Thoracic aorta (tissue), 1 donor: Measurements from ENCODE around the genes TPT1 and SIAH3.

DNA sequence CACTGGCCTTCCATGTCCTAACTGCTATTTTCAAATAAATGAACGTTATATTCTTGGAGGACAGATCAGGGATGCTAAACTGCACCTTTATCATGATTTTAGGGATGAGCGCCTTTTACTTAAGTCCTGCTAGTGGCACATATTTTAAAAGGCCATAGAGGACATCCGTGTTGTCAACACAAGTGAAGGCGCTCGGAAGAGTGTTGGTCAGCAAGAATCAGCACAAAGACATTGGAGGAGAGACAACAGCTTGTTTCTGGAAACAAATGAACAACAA lies 943 bp downstream of the CCDC122 start:
- RAMPAGE, long total RNA: no peak

- RAMPAGE, long total RNA: no peak
Measured at GRCh38 chr13:44300823-44301782, 72.5 kb upstream of the SERP2 start.

DNA sequence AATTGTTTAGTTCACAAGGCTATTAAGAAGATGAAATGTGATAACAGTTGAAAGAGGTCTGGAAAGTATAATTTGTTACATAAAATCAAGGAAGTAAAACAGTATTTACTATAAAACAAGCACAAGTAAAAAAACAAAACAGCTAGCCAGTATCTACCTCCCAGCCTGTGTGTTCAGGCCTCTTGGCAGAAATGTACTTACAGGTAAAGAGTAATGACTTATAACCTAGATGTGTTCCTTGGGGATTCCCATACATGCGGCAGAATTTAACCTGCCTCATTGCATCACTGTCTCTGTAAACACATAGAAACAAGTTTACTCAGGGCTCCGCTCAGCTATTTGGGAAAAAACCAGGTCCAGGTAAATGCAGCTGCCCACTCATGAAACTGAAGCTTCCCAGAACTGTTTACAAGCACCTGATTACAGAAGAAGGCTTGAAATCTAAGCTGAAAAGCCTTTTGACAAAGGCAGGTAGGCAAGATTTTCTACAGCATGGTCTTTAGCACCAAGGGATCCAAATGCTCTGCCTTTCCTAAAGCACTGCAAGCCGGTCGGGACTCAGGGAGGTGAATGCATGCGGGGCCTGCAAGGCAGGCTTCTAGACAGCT lies 50.7 kb upstream of the SERP2 start:
- RAMPAGE, long total RNA: no peak

DNA sequence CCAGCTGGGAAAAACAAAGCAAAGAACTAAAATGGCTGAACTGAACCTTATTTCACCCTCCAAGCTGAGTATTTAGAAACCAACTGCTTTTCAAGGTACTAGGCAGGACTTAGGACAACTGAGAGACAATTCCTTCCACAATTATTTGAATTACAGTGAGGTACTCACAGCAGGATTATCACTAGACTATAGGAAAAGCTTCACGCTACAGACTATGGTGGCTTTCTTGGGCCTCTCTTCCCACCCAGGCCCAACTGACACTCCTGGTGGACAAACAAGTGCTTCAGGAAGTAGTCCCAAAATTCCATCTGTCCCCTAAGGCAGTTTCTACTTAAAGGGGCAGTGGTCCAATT lies 100.4 kb downstream of the SERP2 start:
- RAMPAGE, long total RNA: no peak

- RAMPAGE, long total RNA: no peak
Measured at GRCh38 chr13:44572941-44573498, 3.1 kb downstream of the TSC22D1 start.

GRCh38 chr13:44575579-44576299 lies 391 bp downstream of the TSC22D1 start:
- RAMPAGE, long total RNA: no peak

GRCh38 chr13:44867819-44868266 lies 121.4 kb downstream of the NUFIP1 start:
- RAMPAGE, long total RNA: no peak

DNA sequence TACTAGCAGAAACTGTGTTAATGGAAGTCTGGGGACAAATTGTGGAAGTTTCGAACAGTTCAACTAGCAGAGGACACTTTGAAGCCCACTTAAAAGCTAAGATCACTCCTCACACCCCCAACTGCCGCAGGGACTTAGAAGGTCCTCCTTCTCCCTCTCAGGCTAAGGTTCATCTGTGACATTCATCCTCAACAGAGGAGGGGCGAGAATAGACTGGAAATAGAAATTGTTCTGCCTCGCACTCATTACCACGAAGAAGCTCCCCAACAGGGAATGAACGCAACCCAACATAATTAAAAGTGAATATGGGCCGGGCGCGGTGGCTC lies 70.4 kb downstream of the NUFIP1 start:
- RAMPAGE, long total RNA: no peak

- RAMPAGE, long total RNA: no peak
Measured at GRCh38 chr13:45219818-45220150, 18.9 kb upstream of the KCTD4 start.

- RAMPAGE, long total RNA: start-site peak on the minus strand at chr13:45341044-45341234, 1,909 reads
Measured at GRCh38 chr13:45341049-45342095, at the start of gene TPT1. TPT1 (minus strand) TSS chr13:45341183.

GRCh38 chr13:45432884-45433966 lies 15.1 kb upstream of the SLC25A30 start:
- RAMPAGE, long total RNA: no peak

GRCh38 chr13:45851013-45852057 lies at the start of gene SIAH3:
SIAH3 (minus strand) TSS chr13:45851753.
- RAMPAGE, long total RNA: no peak

DNA sequence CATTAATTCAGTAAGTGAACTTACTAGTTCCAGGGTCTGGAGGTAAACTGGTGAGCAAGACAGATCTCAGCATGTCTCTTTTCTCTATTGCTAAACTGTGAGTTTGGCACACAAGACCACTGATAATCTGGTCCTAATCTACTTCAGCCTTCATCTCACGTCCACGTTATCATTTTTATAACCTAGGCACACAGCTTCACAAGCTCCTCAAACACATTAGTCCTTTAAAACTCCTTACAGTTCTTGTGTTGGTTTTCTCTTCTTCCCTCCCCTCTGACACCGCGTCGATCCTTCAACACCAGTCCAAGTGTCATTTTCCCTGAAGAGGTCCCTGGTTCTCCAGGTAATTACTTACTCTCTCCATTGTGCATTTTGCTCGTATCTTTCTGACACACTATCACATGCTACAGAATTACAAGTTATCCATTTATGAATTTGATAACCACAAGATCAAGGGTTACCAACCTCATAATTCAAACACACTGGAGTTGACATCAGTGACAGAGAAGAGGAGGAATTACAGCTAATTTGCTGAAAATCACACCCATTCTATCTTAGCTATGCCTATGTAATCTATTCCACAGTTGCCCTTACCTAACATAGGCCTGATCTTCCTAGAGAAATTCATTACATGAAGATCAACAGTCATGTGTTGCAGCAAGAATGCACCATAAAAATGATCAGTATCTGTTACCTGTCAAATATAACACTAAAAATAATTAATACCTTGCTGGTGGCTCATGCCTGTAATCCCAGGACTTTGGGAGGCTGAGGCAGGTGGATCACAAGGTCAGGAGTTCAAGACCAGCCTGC lies 14.3 kb downstream of the ZC3H13 start:
- RAMPAGE, long total RNA: no peak

DNA sequence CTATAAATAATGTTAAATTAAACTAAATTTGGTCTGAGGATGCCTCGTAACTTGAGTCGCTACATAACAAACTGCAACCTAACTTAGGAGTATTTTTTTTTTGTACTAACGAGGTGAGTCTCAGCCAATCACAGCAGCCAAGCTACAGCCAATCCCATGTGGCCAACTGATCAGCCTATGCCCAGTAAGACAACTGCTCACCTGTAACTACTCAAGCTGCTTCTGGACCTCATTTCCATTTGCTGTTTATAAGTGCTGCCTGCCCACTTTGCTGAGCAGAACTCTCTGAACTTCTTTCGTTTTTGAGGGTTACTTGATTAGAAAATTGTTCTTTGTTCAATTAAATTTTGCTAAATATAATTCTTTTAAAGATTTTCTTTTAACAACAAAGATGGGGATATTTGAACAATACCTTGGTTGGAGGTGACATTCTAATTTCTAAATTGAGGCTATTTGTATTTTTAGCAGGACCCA lies 3.8 kb downstream of the CPB2 start:
- RAMPAGE, long total RNA: no peak

DNA sequence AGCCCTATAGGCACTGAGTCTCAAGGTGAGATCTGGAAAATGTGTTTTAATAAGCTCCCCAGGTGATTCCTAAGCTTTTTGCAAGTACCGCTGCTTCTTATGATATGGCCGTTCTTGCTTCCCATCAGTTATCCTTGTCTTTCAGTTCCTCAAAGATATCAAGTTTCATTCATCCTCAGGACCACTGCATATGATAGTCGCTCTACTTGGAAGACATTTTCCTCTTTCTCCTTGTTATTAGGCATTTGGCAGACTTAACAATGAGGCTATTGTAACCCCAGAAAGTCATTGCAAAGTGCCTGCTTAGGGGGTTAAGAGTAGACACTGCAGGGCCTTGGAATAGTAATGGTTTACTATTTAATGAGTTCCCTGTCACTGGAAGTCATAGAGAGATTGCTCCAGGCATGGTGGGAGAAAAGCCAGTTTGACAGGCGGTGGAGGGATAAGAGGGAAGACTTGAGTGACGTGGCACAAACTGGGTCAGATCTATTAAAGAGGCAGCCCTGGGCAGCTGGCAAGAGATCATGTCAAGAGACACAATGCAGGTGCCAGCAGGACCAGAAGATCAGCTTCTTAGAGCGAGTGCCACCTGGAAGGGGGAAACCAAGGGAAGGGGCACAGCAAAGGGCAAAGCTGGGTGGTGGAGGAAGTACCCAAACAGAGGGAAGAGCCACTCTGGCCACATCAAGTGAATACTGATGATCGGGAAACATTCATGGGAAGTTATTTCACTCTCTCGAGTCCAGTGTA lies 16.8 kb upstream of the CPB2 start:
- RAMPAGE, long total RNA: no peak

DNA sequence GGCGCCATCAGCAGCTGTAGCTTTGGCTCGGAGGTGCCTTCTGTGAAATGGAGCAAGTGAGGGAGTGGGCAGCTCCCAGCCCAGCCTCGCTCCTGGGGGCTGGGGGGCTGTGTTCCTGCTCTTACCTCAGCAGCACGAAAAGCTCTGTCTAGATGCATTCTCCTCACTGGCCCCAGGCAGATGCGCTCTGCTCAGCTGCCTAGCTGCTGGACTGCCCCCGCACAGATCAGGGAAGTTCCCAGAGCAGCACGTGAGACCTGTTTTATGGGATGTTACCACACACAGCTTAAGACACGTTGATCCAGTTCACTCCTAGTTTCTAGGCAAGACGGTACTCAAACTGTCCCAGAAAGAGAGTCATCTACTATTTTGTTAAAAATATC lies 13.6 kb downstream of the LCP1 start:
- RAMPAGE, long total RNA: no peak

DNA sequence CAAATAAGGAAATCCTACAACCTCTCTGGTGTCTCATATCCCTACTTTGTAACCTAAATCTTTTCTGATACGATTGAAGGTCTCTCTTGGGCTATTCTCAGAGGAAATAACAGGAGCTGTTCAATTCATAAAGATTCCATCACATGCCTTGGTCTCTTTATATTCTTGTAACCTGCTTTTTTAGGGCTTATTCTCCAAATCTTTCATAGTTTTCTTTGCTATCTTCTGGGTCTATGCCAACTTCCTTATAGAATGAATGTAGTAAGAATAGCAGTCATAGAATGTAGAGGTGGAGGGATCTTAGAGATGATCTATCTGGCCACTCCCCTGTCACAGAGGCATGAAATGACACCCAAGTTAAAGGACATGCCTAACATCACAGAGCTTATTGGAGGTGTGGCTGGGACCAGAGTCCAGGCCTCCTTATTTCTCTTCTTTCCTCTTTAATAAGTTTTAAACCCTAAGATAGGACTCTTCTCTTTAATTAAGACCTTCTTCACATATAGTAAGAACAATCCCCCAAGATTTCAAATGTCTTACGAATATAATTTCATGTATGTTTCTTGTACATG lies 13.2 kb downstream of the LCP1 start:
- RAMPAGE, long total RNA: no peak

DNA sequence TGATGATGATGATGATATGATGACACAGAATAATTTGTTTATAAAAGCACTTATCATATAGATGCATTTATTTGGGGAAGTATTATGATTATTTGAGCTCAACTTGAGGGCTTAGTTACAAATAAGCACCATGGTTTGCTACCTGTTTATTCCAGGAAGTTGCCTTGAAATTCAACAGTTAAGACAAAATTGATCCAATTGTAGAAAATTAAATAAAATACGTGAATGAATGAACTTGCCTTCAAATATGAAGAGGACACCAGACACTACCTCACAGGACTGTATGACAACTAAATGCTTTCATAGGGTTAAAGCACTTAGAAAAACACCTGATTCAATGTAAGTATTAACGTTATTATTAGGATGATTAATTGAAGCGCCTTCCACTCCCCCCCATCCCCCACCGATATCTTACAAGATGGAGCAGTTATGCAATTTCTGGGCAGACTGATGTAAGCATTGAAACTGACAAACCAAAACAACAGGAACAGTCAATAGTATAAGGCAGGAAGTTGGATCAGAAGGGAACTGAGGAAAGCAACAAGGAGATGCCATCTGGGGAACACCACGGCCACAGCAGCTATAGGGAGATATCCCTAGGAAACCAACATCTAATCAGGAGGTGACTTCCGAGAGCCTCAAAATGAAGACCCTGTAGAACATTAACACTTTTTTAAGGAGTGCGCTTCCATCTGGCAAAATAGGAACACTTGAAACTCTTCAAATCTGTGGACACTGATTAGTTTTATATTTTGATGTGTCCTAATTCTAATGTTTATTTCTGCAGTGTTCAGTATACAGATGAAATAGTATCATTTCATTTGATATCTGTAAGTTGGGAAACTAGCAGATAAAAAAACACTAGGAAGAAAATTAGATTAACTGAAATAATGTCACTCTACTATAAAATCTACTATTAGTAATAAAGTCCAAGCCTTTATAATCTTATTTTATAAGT lies 3.8 kb downstream of the LCP1 start:
- RAMPAGE, long total RNA: no peak

GRCh38 chr13:46296121-46296805 lies 84.5 kb downstream of the LRRC63 start:
- RAMPAGE, long total RNA: no peak

DNA sequence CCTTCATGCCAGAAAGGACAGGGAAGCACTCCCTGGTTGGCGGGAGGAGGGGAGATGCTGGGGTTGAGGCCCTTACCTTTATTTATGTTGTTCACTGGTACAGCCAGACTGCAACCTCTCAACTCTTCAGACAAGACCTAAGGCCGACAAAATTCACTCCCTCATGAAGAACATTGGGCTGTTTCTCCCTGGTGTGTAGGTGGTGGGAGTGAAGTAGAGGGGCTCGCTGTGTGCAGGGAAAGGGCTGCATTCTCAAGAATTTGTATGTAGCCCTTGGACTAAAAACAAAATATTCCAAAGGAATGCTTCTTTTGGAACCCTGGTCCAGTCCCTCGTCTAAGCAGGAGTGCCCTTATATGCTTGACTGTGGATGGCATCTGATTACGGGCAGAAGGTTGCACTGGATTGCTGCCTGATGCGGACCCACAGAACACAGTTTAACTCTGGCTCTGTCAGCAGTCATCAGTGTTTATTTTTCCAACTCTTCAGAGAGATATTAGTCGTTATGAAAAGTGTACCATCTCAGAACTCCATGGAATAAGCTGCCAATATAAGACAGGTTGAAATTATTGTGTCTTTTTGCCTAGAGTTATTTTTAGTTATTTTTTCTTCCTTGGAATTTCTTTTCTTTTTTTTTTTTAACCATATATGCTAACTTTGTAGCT lies 26.0 kb downstream of the LRCH1 start:
- RAMPAGE, long total RNA: start-site peak on the plus strand centred at position 261 of the sequence, 583 bp wide, 18 reads